MCF 10A (cell line): ENCODE measurements around a stretch of chr14.

GRCh38 chr14:61281678-61282158 lies 580 bp upstream of the TMEM30B start:
- PRO-cap, result no peak
- RRBS, result no CpG with 5 or more reads among the region's 8 CpGs

- PRO-cap, result no peak
- RRBS, result no CpG with 5 or more reads among the region's 12 CpGs
These were observed 11.2 kb downstream of the PRKCH start for GRCh38 chr14:61332415-61333147.

DNA sequence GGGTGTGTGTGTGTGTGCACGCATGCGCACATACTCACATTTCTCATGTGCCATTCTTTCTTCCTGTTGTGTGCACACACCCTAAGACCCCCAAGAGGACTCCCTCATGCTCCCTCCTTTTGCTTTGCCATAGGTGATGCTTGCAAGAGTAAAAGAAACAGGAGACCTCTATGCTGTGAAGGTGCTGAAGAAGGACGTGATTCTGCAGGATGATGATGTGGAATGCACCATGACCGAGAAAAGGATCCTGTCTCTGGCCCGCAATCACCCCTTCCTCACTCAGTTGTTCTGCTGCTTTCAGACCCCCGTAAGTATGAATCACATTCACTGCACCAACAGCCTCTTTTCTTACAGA lies 136.0 kb downstream of the PRKCH start:
- PRO-cap, result no peak
- RRBS, result no CpG with 5 or more reads among the region's 6 CpGs

- PRO-cap, result bidirectional peak, plus-strand start at chr14:61499007, minus-strand start at chr14:61498891
- RRBS, result no CpG with 5 or more reads among the region's 6 CpGs
These were observed 177.4 kb downstream of the PRKCH start for GRCh38 chr14:61498841-61499173.

- PRO-cap, result no peak
- RRBS, result no CpG with 5 or more reads among the region's 5 CpGs
These were observed 168.2 kb upstream of the HIF1A start for GRCh38 chr14:61526899-61527640.

DNA sequence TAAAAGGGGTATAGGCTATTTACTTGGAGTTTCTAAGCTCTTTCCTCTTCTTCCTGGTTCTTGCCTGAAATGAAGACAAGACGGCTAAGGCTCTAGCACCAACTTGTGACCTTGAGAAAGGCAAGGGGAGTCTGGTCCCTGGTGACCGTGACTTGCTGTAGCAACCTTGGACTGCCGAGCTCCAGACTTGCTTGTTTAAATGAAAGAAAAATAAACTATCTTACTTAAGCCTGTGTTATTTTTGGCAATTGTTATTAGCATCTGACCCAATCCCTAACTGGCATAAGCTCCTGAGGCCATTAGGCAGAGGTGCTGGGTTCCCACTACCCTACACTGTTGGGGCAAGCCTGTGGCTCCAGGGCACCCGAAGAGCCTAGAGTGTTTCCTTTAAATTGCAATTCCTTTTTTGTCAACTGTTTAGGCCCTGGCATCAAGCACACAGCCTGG lies 106.9 kb upstream of the HIF1A start:
- PRO-cap, result no peak
- RRBS, result no CpG with 5 or more reads among the region's 4 CpGs

- PRO-cap, result no peak
- RRBS, result no CpG with 5 or more reads among the region's 5 CpGs
These were observed 24.2 kb upstream of the HIF1A start for GRCh38 chr14:61670956-61671679.

GRCh38 chr14:61696471-61696752 lies 1.1 kb downstream of the HIF1A start:
- PRO-cap, result no peak
- RRBS, result no CpG with 5 or more reads among the region's 6 CpGs

GRCh38 chr14:61696753-61697421 lies 1.6 kb downstream of the HIF1A start:
- PRO-cap, result no peak
- RRBS, result no CpG with 5 or more reads among the region's 5 CpGs

DNA sequence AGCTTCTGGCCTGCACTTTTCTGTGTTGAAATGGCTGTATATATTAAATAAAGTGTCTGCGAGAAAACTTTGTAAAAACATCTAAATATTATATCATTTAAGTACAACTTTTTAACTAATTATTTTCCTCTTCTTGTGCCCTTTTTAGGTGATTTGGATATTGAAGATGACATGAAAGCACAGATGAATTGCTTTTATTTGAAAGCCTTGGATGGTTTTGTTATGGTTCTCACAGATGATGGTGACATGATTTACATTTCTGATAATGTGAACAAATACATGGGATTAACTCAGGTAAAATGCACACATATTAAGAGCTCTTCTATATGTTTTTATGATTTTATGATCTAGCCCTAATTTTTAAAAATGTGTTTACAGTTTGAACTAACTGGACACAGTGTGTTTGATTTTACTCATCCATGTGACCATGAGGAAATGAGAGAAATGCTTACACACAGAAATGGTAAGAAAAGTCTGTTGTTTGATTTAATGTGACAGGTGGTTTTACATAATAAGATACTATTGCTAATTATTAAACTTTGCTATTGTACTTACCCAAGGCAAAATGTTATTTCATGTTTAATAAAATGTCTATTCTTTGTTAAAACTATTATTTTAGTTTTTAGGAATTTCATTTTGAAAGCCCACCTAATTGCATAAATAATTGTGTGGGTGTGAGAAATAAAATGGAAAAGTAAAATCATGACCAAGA lies 26.2 kb downstream of the HIF1A start:
- PRO-cap, result no peak
- RRBS, result no CpG with 5 or more reads among the region's 1 CpG

GRCh38 chr14:63383649-63384123 lies 65.0 kb upstream of the GPHB5 start:
- PRO-cap, result no peak
- RRBS, result no CpG with 5 or more reads among the region's 2 CpGs

DNA sequence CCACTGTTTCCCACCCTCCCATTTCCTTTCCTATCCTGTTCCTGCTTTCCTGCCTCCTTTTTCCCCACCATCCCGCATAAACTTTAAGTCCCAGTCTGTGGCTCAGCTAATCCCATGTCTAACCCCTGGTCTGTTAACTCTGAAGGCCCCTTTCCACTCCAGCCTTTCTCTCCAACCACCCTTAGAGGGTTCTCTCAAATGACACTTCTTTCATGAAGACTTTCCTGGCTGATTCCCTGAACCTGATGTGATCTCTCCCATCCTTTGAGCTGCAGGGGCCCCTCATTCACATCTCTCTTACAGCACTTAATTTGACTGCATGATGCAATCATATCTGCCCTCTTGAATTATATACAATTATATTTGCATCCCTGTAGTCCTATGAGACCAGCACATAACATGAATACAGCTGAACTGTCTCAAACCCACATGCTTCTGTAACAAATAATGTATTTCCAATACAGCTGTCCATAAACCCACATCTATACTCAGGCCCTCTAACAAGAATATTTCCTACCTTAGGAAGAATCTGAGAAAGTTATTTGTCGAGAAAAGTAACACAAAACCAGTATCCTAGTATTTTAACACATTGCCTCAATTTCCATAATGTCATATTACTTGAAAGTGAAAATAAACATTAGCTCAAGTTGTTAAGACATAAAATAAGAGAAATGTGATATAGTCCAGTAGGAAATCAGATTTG lies 56.4 kb downstream of the PPP2R5E start:
- PRO-cap, result no peak
- RRBS, result no CpG with 5 or more reads among the region's 2 CpGs

DNA sequence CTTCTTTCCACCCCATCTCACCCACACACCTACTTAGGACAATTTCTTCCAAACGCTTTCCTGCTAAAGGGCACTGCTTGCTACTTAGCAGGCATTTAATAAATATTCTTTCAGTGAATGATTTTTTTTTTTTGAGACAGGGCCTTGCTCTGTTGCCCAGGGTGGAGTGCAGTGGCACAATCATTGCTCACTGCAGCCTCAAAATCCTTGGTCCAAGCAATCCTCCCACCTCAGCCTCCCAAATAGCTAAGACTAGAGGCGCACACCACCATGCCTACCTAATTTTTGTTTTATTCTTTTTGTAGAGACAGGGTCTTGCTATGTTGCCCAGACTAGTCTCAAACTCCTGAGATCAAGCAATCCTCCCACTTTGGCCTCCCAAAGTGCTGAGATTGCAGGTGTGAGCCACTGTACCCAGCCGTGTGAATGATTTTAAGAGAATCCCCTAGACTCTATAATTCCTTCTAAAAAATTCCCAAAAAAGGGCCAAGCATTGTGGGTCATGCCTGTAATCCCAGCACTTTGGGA lies 55.0 kb downstream of the PPP2R5E start:
- PRO-cap, result no peak
- RRBS, result no CpG with 5 or more reads among the region's 3 CpGs

GRCh38 chr14:63591442-63591931 lies 48.3 kb upstream of the PPP2R5E start:
- PRO-cap, result unidirectional peak, minus-strand start at chr14:63591694
- RRBS, result no CpG with 5 or more reads among the region's 6 CpGs

DNA sequence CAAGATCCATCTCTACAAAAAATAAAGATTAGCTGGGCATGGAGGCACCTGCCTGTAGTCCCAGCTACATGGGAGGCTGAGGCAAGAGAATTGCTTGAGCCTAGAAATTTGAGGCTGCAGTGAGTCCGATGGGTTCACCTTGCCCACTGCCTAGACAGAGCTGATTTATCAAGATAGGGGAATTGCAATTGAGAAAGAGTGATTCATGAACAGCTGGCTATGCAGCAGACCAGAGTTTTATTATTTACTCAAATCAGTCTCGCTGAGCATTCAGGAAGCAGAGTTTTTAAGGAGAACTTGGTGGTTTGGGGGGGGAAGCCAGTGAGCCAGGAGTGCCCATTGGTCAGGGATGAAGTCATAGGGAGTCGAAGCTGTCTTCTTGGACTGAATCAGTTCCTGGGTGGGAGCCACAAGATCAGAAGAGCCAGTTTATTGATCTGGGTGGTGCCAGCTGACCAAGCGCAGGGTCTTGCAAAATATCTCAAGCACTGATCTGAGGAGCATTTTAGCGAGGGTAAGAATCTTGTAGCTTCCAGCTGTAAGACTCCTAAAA lies 24.9 kb upstream of the SGPP1 start:
- PRO-cap, result no peak
- RRBS, result no CpG with 5 or more reads among the region's 5 CpGs

- PRO-cap, result no peak
- RRBS, result no CpG with 5 or more reads among the region's 4 CpGs
These were observed 4.7 kb downstream of the SYNE2 start for GRCh38 chr14:63857351-63858118.

GRCh38 chr14:63893505-63894057 lies 40.8 kb downstream of the SYNE2 start:
- PRO-cap, result bidirectional peak, plus-strand start at chr14:63893894, minus-strand start at chr14:63893774
- RRBS, result no CpG with 5 or more reads among the region's 5 CpGs

- PRO-cap, result no peak
- RRBS, result no CpG with 5 or more reads among the region's 11 CpGs
These were observed 84.1 kb downstream of the SYNE2 start for GRCh38 chr14:63936613-63937498.

DNA sequence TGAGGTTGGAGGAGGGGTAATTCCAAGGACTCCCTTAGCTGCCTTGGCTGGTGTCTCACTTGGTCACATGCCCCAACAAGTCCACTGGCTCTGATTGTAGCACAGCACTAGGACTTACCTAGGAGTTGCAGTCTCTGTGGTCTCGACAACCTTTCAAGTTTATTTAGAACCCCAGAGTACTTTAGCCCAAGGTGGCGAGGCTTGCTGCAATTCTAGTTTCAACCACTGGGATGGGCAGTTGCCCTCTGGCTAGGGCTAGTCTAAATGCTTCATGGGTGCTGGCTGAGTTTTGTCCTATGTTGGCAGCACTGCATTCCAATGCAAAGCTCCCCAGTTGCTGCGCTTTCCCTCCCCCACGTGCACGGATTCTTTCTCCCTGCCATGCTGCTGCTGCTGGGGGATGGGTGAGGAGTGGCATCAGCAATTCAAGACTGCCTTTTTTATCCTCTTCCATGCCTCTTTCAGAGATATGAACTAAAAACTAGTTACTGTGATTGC lies 207.8 kb downstream of the SYNE2 start:
- PRO-cap, result no peak
- RRBS, result no CpG with 5 or more reads among the region's 5 CpGs

GRCh38 chr14:64232187-64233318 lies 61.6 kb downstream of the ESR2 start:
- PRO-cap, result no peak
- RRBS, result no CpG with 5 or more reads among the region's 19 CpGs